Subcutaneous preadipocyte (primary cell): ENCODE data around the gene RNF7.

GRCh38 chr3:139590740-139591067 is 51.2 kb upstream of the RBP1 start:
- CAGE, long polyA plus RNA, result no peak

- CAGE, long polyA plus RNA, result no peak
Measured at GRCh38 chr3:140717849-140718319, 40.0 kb downstream of the TRIM42 start.

DNA sequence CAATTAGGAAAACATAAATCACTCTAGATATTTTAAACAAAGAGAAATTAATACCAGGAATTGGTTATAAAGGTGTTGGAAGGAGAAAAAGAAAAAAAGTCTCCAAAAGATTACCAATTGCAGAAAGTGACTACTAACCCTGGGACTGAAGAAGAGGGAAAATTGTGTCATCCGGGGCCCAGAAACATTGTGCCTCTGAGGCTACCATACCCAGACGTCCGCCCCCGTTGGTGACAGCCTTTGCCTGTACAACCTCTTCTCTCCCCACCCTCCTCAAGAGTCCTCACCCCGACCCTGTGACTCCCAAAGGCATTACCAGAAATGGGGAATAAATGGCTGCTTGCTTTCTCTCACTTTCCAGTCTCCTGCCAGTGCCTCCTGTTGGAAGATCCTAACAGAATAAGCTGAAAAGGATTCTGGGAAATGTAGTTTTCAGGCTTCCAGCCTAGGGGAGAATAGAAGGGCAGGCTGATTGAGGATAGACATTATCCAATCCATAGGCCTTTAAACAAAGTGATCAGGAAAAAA is 30.8 kb upstream of the SLC25A36 start:
- CAGE, long polyA plus RNA, result no peak

- CAGE, long polyA plus RNA, result no peak
Measured at GRCh38 chr3:141050392-141050961, 670 bp upstream of the SPSB4 start.

- CAGE, long polyA plus RNA, result no peak
Measured at GRCh38 chr3:141228316-141228852, 3.2 kb upstream of the PXYLP1 start.

DNA sequence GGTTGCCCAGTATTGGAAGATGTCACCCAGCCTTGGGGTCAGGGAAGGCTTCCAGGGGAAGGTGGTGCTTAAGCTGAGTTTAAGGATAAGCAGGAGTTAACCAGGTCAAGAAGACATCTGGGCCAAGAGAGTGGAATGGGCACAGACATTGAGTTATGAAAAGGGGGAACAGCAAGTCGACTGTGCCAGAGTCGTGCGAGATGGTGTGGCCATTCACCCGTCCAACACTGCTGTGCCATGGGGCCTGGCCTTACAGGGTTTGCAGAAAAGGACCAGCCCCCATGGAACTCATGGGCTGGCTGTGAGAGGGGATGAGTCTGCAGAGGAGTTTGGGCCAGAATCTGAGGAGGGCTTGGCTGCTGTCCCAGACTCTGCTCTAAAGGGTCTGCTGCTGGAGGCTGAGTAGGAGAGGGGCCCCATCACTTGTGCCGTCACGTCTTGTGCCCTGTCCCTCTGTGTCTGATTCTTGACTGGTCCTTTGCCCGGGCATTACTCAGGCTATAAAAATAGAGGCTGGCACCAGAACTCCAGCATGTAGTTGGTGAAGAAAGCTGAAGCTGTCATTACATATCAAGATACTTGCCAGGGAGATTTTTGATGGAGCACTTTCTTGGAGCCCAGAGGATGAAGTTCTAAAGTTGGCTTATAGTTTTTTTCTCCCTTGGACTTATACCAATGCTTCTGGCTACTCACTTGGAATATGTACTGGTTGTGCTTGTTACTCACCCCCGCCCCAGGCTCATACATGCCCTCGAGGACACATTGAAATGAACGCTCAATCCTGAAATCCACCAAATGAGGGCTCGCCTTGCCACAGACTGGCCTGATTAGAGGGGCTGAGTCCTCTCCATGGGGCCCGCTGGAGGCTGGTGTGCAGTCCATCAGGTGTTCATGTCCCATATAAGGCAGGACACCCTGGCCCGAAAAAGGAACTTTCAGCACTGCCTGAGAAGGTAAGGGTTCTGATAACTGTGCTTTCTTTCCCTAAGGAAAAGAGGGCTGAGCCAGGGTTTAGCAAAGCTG is 10.2 kb downstream of the PXYLP1 start:
- CAGE, long polyA plus RNA, result no peak

- CAGE, long polyA plus RNA, result no peak
Measured at GRCh38 chr3:141243360-141243768, 11.7 kb downstream of the PXYLP1 start.

DNA sequence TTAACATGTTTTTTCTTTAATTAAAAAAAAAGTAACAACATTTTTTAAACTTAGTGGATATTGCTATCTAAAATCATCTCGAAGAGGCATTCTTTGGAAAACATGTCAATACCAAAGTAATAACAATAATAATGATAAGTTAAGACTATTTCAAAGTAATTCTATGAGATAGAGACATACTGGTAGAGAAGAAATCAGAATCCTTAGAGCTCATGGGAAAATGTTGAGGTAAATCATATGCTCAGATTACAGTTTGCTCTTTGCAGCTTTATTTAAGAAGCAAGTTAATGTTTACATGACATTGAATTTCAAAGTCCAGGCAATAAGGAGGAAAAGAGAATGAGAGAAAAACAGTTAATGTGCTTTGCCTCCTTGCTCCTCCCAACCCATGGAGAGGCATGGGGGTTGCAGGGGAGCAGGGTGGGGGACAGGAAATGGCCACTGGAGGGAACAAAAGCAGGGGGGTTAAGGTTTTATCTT is 42.3 kb upstream of the ZBTB38 start:
- CAGE, long polyA plus RNA, result no peak

GRCh38 chr3:141332404-141332767 is 35.9 kb upstream of the ZBTB38 start:
- CAGE, long polyA plus RNA, result no peak

- CAGE, long polyA plus RNA, result no peak
Measured at GRCh38 chr3:141386610-141387476, 18.5 kb downstream of the ZBTB38 start.

DNA sequence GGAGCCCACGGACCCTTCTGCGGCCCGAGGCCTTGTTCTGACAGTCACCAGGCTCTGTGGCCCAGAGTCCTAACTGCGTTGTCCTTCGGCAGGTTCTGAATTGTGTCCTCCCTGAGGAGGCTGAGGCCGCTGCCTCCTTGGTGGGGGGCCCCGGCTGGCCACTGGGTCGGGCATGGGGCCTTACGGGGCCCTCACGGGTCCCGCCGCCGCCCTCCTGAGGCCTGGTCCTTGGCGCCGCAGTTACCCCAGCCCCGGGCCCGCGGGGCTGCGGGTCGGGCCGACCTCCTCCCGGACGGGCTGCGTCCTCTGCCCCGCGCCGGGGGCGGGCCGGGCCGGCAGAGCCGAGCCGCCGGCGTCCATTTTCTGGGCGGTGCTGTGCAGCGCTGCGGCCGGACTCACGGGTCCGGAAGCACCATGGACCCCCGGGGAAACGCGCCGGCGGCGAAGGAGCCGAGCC is 33.7 kb downstream of the ZBTB38 start:
- CAGE, long polyA plus RNA, result no peak

GRCh38 chr3:141444831-141445424 is 41.9 kb upstream of the RASA2 start:
- CAGE, long polyA plus RNA, result no peak

GRCh38 chr3:141505107-141505900 is 18.5 kb downstream of the RASA2 start:
- CAGE, long polyA plus RNA, result no peak

- CAGE, long polyA plus RNA, result no peak
Measured at GRCh38 chr3:141511008-141511556, 24.3 kb downstream of the RASA2 start.

GRCh38 chr3:141556411-141556850 is 69.6 kb downstream of the RASA2 start:
- CAGE, long polyA plus RNA, result no peak

DNA sequence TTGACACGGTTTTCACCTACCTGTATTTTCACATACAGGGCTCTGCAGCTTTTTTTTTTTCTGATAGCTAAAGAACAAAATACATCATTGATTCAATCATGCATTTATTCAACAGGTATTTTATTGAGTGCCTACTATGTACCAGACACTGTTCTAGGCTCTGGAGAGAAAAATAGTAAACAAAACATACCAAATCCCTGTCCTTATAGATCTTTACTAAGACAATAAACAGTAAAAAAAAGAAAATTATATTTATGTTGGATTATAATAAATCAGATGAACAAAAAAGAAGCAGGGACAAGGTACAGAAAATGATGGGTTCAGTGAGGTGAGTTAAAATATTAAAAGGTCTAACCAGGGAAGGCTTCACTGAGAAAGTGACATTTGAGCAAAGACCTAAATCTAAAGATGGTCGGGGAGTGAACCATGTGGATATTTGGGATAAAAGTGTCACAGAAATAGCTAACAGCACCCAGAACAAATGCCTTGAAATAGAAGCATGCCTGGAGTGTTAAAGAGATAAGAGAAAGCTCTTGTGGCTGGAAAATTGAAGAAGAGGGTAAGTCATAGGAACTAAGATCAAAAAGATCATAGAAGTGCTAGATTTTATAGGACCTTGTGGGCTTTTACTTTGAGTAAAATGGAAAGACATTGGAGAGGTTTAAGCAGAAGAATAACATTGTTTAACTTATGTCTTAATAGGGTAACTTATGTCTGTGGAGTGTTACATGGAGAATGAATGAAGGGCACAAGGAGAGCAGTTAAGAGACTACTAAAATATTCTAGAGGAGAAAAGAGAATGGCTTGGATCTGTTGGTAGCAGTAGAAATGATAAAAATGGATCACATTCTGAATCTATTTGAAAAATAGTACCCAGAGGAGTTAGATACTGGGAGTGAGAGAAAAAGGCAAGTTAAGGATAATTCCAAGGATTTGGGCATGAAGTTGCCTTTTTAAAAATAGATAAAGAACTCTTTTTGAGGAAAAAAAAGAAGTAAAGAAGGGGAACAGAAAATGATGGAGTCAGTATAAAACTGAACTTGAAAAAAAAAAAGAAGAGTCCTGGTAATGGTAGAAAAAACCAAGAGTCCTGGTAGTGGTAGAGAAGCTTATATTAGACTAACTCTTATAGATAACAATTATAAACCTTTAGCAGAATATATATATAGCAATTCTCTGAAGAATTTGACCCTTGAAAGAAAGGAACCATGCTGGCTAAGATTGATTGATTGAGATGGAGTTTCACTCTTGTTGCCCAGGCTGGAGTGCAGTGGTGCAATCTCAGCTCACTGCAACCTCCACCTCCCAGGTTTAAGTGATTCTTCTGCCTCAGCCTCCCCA is 105.5 kb downstream of the RASA2 start:
- CAGE, long polyA plus RNA, result no peak

GRCh38 chr3:141659684-141660149 is 78.4 kb upstream of the RNF7 start:
- CAGE, long polyA plus RNA, result no peak

DNA sequence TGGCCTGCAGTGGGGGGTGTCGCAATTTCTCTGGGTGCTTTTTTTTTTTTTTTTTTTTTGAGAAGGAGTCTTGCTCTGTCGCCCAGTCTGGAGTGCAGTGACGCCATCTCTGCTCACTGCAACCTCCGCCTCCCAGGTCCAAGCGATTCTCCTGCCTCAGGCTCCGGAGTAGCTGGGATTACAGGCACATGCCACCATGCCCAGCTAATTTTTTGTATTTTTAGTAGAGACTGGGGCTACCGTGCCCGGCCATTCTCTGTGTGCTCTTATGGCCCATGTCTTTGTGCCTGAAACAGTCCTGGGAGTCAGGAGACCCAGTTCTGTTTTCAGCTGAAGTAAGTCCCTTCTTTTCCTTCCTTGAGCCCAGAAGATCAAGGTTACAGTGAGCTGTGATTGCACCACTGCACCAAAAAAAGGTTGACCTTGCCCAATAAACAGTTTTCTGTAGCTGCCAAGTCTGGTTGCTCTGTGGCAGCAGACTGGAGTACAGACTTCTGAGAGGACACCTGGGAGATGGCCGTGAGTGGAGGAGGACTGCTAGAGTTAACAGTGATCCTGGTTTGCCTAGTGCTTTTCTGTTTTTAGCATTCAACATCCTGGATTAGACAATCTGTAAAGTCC is 76.7 kb upstream of the RNF7 start:
- CAGE, long polyA plus RNA, result no peak

- CAGE, long polyA plus RNA, result start-site peak on the plus strand at chr3:141738204-141738423, 4,422 and 1,533 reads in 2 replicates
Measured at GRCh38 chr3:141738152-141739193, at the start of gene RNF7. Gene RNF7 (plus strand): TSS chr3:141738298.

DNA sequence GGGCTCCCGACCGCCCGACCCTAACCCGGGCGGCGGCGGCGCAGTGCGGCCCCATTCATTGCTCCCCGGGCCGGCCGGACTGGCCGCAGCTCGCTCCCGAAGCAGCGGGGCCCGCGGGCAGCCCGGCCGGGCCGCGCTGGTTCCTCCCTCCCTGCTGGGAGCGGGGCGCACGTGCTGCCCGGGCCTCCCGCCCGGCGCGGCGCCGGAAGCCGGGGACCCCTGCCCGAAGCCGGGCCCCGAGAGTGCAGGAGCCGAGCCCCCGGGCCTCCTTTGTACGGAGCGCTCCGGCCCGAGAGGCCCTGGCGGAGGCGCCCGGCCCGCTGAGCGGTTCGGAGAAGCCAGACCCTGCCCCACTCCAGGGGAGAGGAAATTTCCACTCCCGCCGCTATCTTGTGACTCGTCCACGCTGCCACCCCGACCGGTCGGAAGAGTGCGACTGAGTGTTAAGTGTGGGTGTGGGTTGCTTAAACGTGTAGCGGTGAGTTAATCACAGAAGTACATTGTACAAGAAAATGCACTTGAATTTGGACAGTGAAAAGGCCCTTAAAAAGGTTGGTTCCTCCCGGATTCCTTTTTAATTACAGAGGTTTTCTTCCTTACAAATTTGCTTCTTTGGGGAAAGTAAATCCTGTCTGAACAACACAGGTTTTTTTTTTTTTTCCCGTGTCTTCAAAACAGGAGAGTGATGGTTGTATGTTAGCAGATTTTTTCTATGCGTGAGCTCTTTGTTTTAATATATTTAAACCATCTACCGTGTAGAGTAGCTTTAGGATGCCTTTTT is 759 bp downstream of the ATP1B3 start:
- CAGE, long polyA plus RNA, result no peak